Ovary (tissue), 7 donors: Measurements from ENCODE around the gene DEFB129.

DNA sequence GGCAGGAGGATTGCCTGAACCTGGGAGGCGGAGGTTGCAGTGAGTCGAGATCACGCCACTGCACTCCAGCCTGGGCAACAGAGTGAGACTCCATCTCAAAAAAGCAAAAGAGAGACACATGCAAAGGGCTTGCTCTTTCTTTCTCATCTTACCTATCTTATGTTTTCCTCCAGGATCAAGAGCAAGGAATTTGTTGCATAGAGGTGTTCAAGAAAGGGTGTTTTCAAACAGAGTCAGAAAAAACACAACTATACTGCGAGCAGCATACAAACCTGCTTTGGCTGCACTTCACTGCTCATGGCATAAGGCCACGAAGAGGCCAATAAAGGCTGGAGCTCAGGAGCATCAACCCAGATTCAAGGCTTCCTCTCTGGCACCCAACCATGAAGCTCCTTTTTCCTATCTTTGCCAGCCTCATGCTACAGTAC, at the start of gene DEFB129:
DEFB129 (plus strand) TSS at position 353 of the 428 bp plus-strand sequence.
- PRO-cap, 7 experiments, result no peak in any of the 7 experiments
- RAMPAGE, long total RNA, 2 experiments, result no peak in any of the 2 experiments

- PRO-cap, 7 experiments, result no peak in any of the 7 experiments
- RAMPAGE, long total RNA, 2 experiments, result no peak in any of the 2 experiments
These were observed 2.2 kb downstream of the ZCCHC3 start for GRCh38 chr20:299320-300158.

GRCh38 chr20:322157-322877, 3.0 kb upstream of the SOX12 start:
- PRO-cap, 7 experiments, result no peak in any of the 7 experiments
- RAMPAGE, long total RNA, 2 experiments, result start-site peak on the minus strand in 1 of 2 experiments, at chr20:322462-322711 at its widest, 6 reads per replicate

DNA sequence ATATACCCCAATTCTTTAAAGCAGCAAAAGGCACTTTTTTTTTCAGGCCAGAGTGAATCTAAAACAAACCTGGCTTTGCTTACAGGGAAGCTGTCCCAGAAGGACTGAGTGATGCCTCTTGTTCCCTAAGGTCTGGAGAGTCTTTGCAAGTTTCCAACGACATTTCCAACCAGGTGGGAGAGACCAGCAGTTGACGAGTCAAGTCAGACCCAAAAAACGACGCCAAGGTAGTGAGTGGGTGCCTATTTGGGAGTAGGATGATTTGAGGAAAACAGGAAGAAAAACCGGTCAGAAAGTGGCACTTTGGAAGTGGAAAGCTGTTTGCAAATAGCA, 25.0 kb downstream of the TBC1D20 start:
- PRO-cap, 7 experiments, result no peak in any of the 7 experiments
- RAMPAGE, long total RNA, 2 experiments, result no peak in any of the 2 experiments

- PRO-cap, 7 experiments, result no peak in any of the 7 experiments
- RAMPAGE, long total RNA, 2 experiments, result no peak in any of the 2 experiments
These were observed 7.5 kb downstream of the CSNK2A1 start for GRCh38 chr20:535953-536676.

DNA sequence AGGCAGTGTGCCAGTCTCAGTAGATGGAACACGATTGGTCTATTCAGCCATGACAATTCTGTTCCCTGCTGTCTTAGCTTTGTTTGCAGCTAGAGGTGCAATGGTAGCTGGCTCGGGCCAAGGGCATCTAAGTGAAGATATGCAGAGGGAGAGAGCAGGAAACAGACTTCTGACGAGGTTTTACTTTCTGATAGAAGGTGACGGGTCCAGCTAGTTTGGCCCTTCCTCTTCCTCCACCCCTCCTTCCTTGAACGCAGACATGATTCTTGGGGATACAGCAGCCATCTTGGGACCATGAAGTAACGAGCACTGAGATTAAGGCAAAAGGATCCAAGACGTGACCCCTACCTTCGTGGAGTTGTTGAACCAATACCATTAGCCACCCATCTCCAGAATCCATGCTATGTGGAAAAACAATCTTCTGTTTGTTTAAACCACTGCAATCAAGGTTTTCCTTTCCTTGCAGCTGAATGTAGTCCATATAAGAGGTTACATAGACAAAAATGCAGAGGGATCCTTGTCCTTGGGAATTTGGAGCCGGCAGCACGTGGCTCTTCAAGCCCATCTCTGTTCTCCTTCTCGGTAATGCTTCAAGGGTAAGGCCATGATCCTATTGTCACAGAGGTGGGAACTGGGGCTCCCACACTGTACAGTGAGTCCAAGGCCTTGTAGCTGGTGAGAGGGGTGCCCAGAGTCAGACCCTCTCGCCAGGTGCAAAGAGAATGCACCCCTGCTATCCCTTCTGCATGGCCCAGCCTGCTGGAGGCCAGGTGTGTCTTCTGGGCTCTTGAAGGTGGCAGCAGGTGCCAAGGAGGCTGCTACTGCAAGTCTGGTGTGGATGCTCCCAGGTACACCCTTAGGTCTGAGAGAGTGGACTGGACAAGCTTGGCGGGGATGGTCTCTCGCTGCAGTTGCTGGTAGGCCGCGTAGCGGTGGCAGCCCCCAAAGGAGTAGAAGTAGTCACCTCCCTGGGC, 4.8 kb downstream of the SRXN1 start:
- PRO-cap, 7 experiments, result no peak in any of the 7 experiments
- RAMPAGE, long total RNA, 2 experiments, result no peak in any of the 2 experiments

DNA sequence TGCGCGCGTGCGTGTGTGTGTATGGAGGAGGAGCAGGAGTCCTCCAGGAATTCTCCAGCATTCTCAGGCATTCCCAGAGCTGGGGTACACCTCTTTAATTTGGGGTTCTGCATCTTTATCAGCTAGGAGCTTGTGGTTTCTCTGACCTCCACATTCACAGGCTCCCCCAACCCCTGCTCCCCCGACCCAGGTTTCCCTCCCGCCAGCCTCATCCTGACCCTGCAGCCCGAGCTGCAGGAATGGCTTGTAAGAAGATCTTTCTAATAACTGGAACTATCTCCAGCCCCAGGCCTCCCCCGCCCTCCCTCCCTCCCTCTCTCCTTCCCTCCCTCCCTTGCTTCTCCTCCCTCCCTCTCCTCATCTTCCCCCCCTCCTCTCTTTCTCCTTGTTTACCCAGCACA, 3.2 kb downstream of the SCRT2 start:
- PRO-cap, 7 experiments, result no peak in any of the 7 experiments
- RAMPAGE, long total RNA, 2 experiments, result no peak in any of the 2 experiments

- PRO-cap, 7 experiments, result no peak in any of the 7 experiments
- RAMPAGE, long total RNA, 2 experiments, result no peak in any of the 2 experiments
These were observed 8.5 kb downstream of the FAM110A start for GRCh38 chr20:841595-842762.

- PRO-cap, 7 experiments, result peak in 1 of 7 experiments; most common plus-strand start chr20:1313821 (in 1)
- RAMPAGE, long total RNA, 2 experiments, result no peak in any of the 2 experiments
These were observed 15.4 kb downstream of the SDCBP2 start for GRCh38 chr20:1313377-1314088.

GRCh38 chr20:1333387-1334343, 4.7 kb upstream of the SDCBP2 start:
- PRO-cap, 7 experiments, result no peak in any of the 7 experiments
- RAMPAGE, long total RNA, 2 experiments, result no peak in any of the 2 experiments

GRCh38 chr20:1423732-1424089, 30.9 kb upstream of the FKBP1A start:
- PRO-cap, 7 experiments, result no peak in any of the 7 experiments
- RAMPAGE, long total RNA, 2 experiments, result no peak in any of the 2 experiments

DNA sequence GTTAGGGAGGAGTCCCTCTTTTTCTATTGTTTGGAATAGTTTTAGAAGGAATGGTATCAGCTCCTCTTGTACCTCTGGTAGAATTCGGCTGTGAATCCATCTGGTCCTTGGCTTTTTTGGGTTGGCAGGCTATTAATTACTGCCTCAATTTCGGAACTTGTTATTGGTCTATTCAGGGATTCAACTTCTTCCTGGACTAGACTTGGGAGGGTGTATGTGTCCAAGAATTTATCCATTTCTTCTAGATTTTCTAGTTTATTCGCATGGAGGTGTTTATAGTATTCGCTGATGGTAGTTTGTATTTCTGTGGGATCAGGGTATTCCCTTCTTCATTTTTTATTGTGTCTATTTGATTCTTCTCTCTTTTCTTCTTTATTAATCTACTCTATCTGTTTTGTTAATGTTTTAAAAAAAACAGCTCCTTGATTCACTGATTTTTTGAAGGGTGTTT, 14.3 kb downstream of the SIRPD start:
- PRO-cap, 7 experiments, result no peak in any of the 7 experiments
- RAMPAGE, long total RNA, 2 experiments, result no peak in any of the 2 experiments

GRCh38 chr20:1618995-1619552, 735 bp downstream of the SIRPB1 start:
- PRO-cap, 7 experiments, result no peak in any of the 7 experiments
- RAMPAGE, long total RNA, 2 experiments, result no peak in any of the 2 experiments

DNA sequence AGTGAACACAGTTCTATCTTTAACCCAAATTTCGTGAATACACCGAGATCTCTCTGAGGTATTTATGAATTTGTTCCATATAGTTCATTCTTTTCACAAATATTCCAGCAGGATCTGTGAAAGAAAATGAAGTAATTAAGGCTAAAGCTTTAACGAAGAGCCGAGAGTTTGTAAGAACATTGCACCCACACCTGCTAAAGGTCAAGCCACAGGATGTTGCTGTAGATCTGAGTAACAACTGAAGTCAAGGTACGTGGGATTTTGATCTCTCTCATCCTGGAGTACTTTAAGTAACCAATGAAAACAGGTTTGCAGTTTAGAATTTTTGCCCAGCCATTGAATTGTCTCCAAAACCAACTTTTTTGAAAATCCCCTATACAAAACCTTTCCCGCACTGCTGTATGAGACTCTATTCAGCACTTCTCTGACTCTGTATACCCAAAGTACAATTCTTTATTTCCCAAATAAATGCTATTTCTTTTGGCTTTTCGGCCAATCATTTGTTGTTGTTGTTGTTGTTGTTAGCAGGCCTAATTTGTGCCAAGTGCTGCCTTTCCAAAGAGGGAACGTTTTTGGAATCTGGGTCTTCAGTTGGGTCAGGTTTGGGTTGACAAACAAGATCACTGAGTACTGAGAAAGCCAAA, 14.8 kb upstream of the SIRPG start:
- PRO-cap, 7 experiments, result no peak in any of the 7 experiments
- RAMPAGE, long total RNA, 2 experiments, result no peak in any of the 2 experiments

GRCh38 chr20:1820565-1821078, 74.6 kb upstream of the SIRPA start:
- PRO-cap, 7 experiments, result no peak in any of the 7 experiments
- RAMPAGE, long total RNA, 2 experiments, result no peak in any of the 2 experiments

GRCh38 chr20:1879754-1880164, 15.4 kb upstream of the SIRPA start:
- PRO-cap, 7 experiments, result peak in 2 of 7 experiments; most common minus-strand start chr20:1880029 (in 2)
- RAMPAGE, long total RNA, 2 experiments, result no peak in any of the 2 experiments

GRCh38 chr20:1883687-1884221, 11.5 kb upstream of the SIRPA start:
- PRO-cap, 7 experiments, result no peak in any of the 7 experiments
- RAMPAGE, long total RNA, 2 experiments, result no peak in any of the 2 experiments

- PRO-cap, 7 experiments, result peak in 1 of 7 experiments; most common plus-strand start chr20:1893706 (in 1)
- RAMPAGE, long total RNA, 2 experiments, result start-site peak on the minus strand in 1 of 2 experiments, at chr20:1893079-1893872 at its widest, 19 reads per replicate
These were observed 2.0 kb upstream of the SIRPA start for GRCh38 chr20:1893034-1893830.

DNA sequence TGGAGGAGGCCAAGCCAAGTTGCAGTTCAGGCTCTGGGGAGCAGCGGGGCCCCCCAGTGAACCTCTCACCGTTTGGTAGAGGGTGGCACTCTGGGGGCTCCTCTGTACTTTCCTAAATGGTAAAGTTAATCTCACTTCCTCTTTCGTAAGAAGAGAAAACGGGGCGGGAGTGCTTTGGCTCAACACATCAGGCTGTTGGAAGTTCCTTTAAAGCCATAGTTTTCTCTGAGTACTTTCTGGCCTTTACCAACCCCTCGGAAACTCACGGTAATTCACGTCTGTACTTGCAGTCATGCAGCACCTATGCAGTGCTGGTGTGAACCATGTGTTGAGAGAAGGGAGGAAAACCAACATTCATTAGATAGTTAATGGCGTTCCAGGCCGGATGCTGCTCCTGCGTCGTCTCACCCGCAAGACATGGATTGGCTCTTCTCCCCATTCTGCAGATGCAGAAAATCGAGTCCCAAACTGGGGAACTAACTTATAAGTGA, 2.9 kb downstream of the SIRPA start:
- PRO-cap, 7 experiments, result no peak in any of the 7 experiments
- RAMPAGE, long total RNA, 2 experiments, result no peak in any of the 2 experiments

DNA sequence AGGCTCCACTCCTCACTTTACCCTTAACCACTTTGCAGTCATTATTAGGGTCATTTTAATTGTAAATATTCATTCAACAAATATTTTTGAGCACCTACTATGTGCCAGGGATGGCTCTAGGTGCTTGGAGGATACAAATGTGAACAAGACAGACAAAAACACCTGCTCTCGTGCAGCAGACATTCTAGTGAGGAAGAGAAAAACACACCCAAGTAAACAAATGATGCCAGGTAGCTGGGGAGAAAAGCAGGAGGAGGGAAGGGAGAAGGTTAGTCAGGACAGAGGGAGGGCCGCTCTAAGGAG, 7.1 kb downstream of the SIRPA start:
- PRO-cap, 7 experiments, result no peak in any of the 7 experiments
- RAMPAGE, long total RNA, 2 experiments, result no peak in any of the 2 experiments